Bronchus fibroblast of lung (primary cell): Measurements from ENCODE around the genes HTR1E and PM20D2.

DNA sequence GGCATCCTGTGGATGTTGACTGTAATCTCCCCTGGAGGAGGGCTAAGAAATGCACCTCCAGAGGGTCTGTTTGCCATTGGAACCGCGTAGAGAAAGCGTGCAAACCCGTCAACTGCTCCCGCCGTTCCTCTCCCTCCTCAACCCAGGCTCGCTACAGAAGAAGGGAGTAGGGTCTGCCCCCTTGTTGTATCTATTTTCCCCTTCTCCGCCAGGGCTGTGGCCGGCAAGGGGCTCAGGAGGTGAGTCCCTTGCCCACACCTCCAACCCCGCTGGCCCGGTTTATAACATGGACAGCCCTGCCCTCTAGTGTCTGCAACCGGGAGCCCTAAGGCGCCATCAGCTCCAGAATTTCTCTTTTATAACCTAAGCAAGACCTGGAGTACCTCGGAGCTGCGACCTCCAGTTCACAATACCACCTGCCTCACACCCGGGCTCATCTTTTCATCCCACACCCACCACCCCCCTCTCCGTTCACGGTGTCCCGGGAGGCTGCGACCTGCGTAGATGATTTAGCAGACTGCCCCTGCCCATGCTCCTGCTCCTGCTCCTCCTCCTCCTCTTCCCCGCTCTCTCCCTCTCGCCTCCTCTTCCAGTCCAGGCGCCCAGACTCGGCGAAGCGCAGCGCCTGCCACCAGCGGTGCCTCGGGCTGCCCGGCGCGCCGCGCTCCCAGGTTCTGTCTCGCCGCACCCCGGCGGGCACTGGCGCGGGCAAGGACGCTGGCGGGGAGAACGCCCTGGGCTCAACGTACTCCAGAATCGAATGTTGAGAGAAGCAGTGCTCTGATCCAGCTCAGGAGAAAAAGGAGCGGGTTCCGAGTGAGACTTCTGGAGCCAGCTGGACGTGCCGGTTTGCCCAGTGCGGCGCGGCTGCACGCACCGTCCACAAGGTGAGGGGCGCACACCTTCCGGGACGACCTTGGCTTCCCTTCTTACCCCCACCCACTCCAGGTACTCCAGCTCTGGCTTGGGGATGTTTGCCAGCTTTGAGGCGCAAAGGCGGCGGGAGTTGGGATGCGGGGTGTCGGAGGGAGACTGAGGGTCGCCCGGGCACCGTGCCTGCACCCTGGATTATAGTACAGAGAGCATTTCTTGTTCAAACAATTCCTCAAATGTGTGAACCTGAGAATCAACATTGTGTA lies at the start of gene HTR1E:
HTR1E (plus strand) TSS at position 592 of the 1,139 bp plus-strand sequence.
- RAMPAGE, long total RNA: no peak

DNA sequence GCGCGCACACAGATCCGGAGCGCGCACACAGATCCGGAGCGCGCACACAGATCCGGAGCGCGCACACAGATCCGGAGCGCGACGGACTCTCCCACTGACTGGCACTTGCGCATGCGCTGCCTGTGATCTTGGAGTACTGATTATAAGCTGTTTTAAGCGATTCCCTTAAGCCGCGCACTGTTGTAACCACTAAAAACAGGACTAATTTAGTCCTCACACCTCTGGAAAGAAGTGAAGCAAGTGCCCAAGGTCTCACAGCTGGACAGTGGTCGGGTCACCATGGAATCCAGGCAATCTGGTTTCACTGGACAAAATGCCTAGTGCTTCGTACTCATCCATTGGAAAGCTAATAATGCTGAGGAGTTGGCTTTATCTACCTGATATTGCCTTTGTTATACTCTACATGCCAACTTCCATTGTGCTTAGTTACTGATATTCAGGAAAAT lies 781 bp downstream of the CFAP206 start:
- RAMPAGE, long total RNA: no peak

GRCh38 chr6:87495071-87495437 lies 22.3 kb downstream of the SLC35A1 start:
- RAMPAGE, long total RNA: no peak

- RAMPAGE, long total RNA: no peak
Observed at GRCh38 chr6:87534320-87534735, 55.5 kb downstream of the RARS2 start.

DNA sequence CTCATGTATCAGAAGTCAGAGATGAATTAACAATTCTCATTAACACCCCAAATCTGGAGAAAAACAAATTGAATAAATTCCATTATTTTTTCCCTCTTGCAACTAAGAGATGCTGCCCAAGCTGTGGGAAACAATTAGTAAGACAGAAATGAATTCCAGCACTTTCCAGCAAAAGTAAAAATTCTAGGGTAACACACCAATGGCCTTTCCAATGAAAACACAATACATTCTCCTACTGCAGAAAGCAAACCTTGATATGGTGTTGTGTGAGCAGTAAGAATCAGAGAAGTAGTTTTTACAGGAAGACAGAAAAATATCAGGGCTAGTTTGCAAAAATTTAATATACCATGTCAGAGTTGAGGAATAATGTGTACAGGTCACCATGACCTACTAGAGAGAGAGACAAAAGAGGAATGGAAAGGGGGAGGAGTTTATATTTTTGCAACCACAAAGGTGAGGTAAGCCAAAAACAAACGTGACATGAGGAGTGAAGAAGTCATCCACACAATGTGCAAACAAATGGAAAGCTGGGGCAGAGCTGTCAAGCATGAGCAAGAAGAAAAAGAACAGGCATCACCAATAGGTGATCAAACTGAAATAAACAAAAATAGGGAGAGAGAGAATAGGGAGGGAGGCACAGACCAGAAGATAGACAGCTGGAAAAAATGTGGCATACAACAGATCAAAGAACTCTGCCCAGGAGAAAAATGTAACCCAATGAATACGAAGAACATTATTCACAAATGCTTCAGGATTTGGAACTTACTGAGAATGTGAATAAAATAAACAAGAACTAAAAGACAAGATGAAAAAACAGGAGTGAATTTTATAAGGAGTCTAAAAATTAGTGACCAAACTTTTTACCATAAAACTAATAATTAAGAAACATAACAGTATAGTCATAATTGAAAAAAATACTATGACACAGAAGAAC lies 15.6 kb downstream of the RARS2 start:
- RAMPAGE, long total RNA: no peak

DNA sequence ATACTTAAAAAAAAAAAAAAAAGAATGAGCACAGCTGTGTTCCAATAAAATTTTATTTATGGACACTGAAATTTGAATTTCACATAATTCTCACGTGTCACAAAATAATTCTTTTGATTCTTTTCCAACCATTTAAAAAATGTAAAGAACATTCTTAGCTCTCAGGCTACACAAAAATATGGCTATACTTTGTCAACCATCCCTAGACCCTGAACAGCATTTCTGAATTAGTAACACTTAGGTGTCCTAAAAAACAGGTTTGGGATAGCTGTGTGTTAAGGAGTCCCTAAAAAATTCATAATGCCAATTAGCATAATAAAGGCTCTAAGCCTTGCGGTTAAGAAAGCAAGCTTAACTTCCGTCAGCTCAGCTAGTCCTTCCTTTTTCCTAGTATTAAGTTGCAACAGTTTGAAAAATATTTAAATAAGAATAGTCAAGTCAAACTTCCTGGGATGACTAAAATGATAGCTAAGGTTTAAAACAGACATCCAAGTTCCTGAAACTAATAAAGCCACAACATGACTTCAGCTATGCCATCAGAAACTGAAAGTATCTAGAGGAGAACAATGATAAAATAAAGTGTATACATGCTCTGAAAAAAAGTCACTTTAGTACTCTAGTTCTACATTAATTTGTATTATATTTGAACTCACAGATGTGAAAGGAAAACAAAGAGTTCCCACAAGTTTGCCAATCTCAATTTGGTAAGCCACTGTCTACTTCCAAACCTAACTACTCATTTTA lies 3.5 kb downstream of the AKIRIN2 start:
- RAMPAGE, long total RNA: no peak

- RAMPAGE, long total RNA: no peak
Observed at GRCh38 chr6:87702591-87703034, 580 bp upstream of the AKIRIN2 start.

GRCh38 chr6:87723198-87723481 lies 21.1 kb upstream of the AKIRIN2 start:
- RAMPAGE, long total RNA: no peak

DNA sequence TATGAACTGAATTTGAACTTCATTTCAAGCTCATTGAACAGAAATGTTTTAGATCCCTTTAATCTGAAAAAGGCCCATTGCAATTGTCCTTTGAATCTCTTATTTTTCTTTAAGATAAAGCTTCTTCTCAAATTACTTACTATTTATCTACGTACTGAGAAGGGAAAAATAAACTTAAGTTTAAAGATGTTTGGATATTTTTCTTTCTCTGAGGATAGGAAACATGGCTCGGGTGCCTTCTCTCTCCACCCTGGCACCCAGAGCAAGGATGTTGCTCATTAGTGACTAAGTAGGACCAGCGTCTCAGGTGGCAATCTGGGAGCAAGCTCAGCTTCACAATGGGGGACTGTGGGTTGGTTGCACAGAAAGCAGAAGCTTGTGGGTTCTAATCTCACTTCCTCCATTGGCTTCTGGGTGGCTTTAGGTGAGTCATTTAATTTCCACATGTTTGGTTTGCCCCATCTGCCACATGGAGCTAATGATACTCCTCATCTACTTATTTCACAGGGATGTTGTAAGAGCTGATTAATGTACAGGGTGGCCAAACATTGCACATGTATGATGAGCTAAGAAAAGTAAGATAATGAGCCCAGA lies 54.7 kb upstream of the AKIRIN2 start:
- RAMPAGE, long total RNA: no peak

DNA sequence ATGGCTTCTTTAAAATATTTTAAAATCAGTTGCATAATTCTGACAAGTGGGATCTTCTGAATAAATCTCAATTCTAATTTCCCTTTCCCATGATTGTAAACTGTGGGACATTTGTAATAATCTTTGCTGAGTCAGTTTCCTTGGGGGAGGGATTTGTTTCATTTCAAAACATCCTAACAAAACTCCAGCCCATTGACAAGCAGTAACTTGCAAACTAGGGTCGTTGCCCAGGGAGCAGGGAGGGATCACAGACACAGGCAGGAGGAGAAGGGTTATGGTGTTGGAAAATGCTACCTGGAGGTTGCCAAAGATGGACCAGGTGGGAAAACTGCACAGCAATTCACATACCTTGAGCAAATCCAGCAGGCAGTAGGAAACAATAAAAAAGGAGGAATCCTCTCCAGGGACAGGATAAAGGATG lies 87.1 kb upstream of the AKIRIN2 start:
- RAMPAGE, long total RNA: no peak

DNA sequence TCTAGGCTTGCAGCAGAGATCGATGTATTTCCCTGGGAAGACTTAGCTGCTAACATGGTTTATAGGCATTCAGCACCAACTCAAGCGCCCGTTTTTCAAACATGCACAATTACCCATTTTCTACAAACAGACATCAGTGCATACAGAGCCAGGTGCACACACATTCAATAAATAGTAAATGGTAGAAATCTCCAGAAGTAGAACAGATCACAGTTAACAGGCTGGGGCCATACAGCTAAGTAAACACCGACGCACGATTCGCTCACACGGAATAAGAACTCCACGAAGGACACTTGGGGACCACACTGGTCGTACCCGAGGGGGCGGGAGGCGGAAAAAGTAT lies 744 bp downstream of the CNR1 start:
- RAMPAGE, long total RNA: no peak

- RAMPAGE, long total RNA: no peak
Observed at GRCh38 chr6:88179592-88180315, 13.6 kb upstream of the CNR1 start.

- RAMPAGE, long total RNA: no peak
Observed at GRCh38 chr6:88712901-88713696, 250.3 kb downstream of the RNGTT start.

DNA sequence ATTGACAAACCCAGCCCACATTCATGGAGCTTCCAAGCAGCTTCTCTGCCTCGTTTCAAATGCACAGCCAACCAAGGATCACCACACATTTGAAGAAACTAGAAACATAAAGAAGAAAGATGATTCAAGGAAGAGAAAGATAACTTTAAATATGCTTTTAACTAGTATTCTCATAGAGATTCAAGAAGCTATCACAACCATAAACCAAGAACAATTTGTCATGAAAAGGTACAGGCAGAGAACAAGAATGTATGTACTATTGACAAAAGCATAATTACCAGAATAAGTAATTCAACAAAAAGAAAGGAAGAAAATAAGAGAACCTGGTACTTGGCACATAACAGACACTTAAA lies 90.3 kb downstream of the RNGTT start:
- RAMPAGE, long total RNA: no peak

DNA sequence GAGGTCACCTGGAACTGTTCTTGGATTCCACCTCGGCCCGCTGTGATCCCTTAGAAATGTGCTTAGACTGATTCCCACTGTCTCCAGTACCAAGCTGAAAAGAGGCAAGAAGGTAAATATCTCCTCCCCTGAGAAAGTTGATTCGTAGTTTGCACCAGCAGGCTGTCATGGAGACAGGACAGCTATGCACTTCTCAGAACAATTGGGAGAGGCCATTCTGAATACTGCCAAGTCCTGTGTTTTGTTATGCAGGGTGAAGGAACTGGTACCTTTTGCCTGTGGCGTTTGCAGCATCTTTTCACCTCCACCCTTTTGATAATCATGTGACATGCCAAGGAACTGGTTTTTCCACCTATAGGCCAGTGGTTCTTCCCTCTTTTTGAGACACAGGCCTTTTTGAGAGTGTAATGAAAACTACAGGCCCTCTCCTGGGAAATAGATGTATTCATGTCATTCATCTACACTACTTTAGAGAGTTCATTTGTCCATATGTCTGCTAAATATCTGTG lies 58.3 kb upstream of the RNGTT start:
- RAMPAGE, long total RNA: no peak

DNA sequence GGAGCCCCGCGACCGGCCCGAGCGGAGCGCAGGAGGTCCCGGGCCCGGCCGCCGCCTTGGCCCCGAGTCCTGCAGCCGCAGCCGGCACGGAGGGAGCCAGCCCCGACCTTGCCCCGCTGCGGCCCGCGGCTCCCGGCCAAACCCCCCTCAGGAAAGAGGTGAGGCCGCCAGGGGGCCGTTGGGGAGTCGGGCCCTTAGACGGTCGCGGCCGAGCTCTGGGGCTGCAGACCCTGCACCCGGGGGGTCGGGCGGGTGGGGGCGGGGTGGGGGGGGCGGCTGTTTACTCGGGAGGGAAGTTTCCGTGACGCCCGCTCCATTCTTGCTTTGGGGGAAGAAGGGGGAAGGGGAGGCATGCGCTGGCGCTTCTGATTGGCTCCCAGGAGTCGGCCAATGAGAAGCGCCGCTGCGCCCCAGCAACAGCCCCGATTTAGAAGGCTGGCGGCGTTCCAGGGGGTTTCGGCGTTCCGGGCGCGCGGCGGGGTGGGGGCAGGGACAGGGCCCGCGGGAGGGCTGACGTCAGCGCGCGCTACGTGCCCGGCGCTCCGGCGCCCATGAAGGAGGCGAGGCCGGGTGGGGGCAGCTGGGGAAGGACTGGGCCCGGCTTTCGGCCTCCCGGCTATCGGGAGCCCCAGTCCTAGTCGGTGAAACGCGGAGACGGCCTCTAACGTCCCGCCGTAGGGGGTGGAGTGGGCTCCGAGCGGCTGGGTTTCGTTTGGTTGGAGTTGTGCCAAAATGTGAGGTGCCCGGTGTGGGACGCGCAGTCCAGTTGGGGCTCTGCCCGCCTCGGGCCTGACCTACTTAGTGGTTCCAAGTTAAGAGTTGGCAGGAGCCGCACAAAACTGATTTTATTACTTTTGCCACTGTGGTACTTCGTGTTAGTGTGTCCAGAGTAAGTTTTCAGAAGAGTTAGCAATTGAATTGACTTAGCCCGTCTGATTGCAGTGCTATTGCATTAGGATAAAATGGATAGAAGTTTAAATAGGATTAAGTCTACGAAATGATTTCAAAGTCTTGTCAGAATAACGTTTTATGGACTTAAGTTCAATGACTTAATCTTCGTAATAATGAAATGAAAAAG lies 1.1 kb downstream of the PNRC1 start:
- RAMPAGE, long total RNA: start-site peak on the plus strand centred at position 527 of the sequence, 85 bp wide, 28 and 13 reads in 2 replicates

DNA sequence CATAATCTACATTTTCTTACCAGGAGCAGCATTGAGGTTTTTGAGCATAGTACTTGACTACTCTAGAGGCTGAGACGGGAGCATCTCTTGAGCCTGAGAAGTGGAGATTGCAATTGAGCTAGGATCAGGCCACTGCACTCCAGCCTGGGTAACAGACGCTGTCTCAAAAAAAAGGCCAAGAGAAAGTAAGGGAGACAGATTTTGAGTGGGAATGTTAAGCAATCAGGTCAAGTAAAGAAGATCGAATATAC lies 4.3 kb downstream of the PNRC1 start:
- RAMPAGE, long total RNA: no peak

DNA sequence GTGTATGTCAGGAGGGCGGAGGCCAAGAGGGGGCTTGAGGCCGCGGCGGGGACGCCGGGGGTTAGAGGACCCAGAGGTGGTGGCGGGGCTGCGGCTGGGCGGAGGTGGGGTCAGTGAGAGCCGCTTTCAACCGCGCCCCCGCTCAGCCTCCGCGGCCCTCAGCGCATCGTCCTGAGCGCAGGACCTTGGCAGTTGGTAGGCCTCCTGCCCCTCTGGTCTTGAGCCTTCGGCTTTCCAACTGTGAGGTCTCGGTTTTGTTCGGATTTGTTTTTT lies 291 bp upstream of the SRSF12 start:
- RAMPAGE, long total RNA: no peak

DNA sequence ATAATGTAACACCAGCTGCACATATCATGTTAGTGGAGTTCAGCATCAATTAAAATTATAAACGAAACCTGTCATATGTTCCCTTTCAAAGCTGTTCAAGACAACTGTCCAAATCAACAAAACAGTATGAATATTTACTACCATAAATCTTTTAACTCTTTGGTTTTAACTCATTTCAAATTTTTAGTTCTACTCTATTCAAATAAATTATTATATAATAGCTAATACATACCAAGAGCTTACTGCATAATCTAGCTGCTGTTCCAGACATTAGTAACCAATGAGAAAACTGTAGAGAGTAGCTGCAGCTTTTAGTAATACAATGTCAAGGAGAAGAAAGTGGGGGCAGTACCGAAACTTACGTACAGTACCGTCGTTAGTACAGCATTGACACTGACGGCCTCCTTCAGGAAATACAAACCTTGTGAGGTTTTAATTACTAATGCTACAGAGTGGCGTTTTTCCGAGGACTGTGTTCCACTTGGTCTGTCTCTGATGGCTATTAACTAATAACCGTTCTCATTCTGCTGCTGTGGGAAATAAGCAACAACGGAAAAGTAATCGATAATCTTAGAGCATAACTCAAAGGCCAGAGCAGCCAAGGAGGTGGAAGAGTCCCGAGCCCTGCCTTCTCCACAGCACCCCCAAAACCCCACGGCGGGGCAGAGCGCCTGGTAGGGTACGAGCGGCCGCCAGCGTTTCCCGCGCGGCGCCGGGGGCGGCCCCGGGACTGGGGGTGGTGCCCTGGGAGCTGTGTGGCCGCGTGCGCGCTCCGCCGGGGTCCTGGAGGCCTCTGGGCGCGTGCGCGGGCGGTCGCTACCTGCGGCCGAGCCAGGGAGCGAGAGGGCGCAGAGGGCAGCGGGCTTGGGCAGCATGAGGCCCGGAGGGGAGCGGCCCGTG lies at the start of gene PM20D2:
PM20D2 (plus strand) TSS at position 784 of the 900 bp plus-strand sequence.
- RAMPAGE, long total RNA: no peak

DNA sequence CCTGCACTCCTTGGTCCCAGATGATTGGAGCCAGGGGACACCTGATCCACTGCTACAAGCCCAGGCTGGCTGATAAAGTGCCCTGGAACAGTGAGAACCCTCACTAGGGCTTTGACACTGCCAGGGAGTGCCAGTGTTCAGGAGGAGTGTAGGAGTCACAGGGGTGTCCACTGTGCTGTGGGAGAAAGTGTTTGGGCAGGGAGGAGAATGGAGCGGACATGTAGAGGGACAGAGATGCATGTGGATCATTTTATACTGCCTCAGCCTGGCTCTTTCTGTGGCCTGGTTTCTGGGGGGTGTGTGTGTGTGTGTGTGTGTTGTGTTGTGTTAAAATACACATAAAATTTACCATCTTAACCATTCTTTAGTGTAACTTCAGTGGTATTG lies 30.3 kb downstream of the GABRR1 start:
- RAMPAGE, long total RNA: no peak